ENCODE measurements around the genes OR12D2 and OR2H2.

DNA sequence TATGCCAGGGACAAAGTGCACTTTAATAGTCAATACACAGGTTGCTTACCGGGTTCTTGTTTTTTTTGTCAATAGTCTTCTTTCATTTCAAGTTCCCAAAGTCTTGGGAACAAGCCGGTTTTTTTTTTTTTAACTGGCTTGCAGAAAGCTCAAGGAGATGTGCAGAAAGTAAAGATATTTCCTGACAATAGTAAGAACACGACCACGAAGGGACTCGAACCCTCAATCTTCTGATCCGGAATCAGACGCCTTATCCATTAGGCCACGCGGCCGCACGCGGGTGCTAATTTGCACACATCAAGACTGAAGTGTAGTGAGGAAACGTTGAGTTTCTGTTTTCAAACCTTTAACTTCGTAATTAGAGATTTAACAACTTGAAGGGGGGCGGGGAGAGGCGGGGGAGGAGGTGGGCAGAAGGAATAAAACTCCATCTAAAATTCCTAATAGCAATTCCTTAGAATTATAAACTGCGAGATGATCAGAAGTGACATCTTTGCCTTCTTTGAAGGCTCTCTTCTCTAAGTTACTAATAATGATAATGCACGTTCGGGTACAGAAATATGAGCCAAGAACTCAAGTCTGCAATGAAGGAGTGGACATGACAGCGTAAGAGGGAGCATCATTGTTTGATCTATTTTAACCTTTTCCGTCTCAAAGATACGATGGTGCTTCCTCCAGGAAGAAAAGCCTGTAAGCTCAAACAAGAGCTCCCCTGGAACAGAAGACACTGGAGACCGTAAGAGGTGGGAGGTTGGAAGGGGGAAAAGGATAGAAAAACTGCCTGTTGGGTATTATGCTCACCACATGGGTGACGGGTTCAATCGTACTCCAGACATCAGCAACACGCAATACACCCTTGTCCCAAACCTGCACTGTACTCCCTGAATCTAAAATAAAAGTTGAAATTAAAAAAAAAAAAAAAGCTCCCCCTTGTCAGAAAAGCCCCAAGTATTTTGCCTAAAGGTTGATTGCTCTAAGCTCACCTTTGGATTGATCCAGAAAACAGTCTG, 156.0 kb upstream of the SCAND3 start:
- PRO-cap, 3 experiments: no peak in any of the 3 experiments
- RRBS: 9% methylated on average over 1 of the region's 26 CpGs

- PRO-cap, 3 experiments: no peak in any of the 3 experiments
- RRBS: no CpG with 5 or more reads among the region's 23 CpGs
Measured at GRCh38 chr6:28802362-28803158, 121.2 kb downstream of the TRIM27 start.

DNA sequence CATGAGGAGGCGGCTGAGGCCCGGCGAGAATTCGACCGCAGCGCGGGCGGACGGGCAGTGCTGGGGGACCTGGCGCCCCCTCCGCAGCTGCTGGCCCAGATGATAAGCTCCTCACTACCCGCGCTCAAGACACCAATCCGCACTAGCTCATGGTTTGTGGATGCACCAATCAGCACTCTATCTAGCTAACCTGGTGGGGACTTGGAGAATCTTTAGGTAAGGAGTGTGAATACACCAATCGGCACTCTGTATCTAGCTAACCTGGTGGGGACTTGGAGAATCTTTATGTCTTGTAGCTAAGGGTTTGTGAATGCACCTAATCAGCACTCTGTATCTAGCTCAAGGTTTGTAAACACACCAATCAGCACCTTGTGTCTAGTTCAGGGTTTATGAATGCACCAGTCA, 38.5 kb downstream of the TRIM27 start:
- PRO-cap, 3 experiments: no peak in any of the 3 experiments
- RRBS: no CpG with 5 or more reads among the region's 15 CpGs

DNA sequence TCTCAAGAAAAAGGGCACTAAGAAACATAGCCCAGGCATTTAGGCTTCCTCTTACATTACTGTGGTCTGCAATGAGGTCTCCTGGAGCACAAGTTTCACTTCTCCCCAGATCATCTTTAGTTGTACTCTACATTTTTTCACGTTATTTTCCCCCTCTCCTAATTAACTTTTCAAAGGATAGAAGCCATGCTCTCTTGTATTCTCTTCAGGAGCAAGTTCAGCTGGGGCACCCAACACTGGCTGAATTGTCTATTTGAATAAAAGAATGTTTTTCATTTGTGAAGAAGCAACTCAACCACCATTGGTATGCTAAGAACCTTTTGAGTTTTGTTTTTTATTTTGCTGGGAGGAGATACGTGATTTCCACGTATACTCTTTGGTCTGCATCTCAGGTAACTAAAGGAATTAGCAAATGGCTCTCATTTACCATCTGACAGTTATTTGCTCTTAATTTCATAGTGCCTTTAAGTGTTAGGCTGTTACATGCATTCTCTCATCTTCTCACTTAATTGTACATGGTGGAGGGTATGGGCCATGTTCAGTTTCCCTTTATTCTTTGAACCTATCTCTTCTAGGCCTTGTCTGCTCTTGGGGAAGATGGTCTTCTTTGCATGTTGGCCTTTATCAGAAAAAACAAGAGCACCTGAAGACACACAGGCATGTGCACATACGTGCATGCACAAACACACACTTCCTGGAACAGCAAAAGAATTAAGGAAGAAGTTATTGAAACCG, 22.6 kb downstream of the TRIM27 start:
- PRO-cap, 3 experiments: no peak in any of the 3 experiments
- RRBS: no CpG with 5 or more reads among the region's 5 CpGs

GRCh38 chr6:28924201-28924322, 277 bp upstream of the TRIM27 start:
- PRO-cap, 3 experiments: no peak in any of the 3 experiments
- RRBS: no CpG with 5 or more reads among the region's 9 CpGs

GRCh38 chr6:28953455-28954292, 29.9 kb upstream of the TRIM27 start:
- PRO-cap, 3 experiments: peak in 1 of 3 experiments; most common plus-strand start chr6:28953629 (in 1)
- RRBS: no CpG with 5 or more reads among the region's 26 CpGs

- PRO-cap, 3 experiments: peak in 1 of 3 experiments; most common plus-strand start chr6:28977449 (in 1)
- RRBS: 14% methylated on average over 32 of the region's 55 CpGs
Measured at GRCh38 chr6:28977125-28978123, 27.7 kb downstream of the ZNF311 start.

DNA sequence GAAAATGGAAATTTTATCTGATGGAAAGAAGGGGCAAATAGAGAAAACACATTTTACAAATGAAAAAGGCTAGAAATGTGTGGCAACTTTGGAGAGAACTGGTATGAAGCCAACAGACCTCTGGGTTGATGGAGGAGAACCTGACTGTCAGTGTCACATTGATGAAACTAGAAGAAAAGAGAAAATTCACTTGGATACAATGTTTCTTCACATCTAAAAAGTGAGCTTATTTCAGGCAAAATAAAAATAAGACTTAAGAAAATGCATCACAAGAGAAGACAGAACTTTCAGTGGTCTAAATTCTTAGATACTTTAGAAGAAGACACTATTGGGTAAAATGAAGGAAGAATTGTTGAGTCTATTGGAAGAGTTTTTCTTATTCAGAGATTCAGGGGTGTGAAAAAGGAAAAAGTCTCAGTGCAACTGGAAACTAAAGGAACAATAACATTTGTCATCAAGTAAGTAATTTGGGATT, at the start of gene OR12D2:
Gene OR12D2, plus strand, starts transcription at position 274 of the 475 bp plus-strand sequence.
- PRO-cap, 3 experiments: no peak in any of the 3 experiments

DNA sequence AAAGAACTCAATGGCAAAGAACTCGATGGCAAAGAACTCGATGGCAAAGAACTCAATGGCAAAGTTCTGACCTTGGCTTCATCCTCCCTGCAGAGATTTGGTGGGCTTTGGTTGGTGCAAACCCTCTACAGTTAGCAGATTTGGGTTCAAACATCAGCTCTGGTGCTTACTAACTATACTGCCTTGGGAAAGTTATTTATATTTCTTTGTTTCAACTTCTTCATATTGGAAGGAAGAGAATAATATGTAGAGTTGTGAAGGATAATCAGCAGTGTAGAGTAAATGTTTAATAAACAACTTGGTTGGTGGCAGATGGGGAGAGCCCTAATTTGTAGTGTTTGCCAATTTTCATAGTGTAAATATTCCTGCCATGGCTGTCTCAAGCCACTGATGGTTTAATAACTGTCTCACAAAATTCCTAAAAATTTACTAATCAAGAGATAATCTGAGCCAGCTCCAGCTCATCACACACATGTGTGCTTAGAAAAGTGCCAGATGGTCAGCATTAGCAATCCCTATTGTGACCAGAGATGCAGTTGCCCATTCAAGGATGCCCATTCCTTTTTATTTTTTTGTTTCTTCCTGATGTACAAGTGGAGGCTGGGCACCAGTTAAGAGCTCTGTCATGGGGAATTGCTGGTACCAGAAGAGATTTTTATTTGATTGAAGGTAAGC, at the start of gene OR2H2:
Gene OR2H2, plus strand, starts transcription at position 440 of the 675 bp plus-strand sequence.
- PRO-cap, 3 experiments: no peak in any of the 3 experiments
- RRBS: no CpG with 5 or more reads among the region's 2 CpGs

- PRO-cap, 3 experiments: no peak in any of the 3 experiments
- RRBS: no CpG with 5 or more reads among the region's 4 CpGs
Measured at GRCh38 chr6:29725393-29726088, 2.3 kb downstream of the HLA-F start.

DNA sequence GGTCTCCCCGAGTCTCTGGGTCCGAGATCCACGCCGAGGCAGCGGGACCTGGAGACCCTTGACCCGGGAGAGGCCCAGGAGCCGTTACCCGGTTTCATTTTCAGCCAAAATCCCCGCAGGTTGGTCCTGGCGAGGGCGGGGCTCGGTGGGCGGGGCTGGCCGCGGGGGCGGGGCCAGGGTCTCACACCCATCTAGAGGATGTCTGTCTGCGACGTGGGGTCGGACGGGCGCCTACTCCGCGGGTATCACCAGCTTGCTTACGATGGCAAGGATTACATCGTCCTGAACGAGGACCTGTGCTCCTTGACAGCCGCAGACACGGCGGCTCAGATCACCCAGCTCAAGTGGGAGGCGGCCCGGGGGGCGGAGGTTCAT, 34.9 kb upstream of the HLA-G start:
- PRO-cap, 3 experiments: peak in 3 of 3 experiments; most common minus-strand start position 122 of the sequence (in 2)
- RRBS: 2% methylated on average over 4 of the region's 32 CpGs

GRCh38 chr6:29940440-29940972, 1.8 kb upstream of the HLA-A start:
- PRO-cap, 3 experiments: no peak in any of the 3 experiments
- RRBS: no CpG with 5 or more reads among the region's 7 CpGs

- PRO-cap, 3 experiments: no peak in any of the 3 experiments
- RRBS: no CpG with 5 or more reads among the region's 6 CpGs
Measured at GRCh38 chr6:30069615-30070321, 2.8 kb downstream of the PPP1R11 start.

DNA sequence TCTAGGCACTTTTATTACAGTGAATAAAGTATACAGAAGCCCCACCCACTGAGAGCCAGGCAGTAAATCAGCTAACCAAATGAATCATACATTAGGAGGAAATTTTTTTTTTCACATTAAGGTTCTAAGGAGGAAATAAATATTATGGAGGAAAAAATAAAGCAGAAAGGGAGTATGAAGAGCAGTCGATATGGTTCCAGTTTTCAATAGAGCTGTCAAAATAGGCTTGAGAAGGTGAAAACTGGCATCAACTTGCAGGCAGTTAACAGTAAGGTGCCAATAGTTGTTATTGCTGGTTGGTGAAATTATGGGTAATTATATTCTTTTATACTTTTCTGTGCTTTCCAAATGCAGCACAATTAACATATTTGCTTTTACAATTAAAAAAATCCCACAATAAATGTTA, 9.9 kb upstream of the TRIM31 start:
- PRO-cap, 3 experiments: no peak in any of the 3 experiments
- RRBS: no CpG with 5 or more reads among the region's 1 CpG

DNA sequence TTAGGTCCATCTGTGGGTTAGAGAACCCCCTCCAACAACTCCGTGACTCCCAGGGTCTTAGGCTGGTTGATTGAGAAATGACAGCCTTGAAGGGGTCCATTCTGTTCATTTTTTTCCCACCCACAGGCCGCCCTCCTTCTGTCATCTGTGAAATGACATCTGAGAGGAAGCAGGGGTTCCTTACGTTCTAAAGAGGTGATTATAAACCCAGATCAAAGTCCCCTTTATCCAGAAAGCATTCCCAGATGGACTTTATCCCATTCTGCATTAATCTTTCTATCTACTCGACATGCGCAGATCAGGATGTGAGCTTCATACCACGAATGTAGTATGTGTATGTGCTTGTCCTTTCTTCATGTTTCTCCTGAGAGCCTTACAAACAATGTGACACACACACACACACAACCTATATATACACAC, 5.9 kb downstream of the TRIM10 start:
- PRO-cap, 3 experiments: no peak in any of the 3 experiments
- RRBS: no CpG with 5 or more reads among the region's 6 CpGs

DNA sequence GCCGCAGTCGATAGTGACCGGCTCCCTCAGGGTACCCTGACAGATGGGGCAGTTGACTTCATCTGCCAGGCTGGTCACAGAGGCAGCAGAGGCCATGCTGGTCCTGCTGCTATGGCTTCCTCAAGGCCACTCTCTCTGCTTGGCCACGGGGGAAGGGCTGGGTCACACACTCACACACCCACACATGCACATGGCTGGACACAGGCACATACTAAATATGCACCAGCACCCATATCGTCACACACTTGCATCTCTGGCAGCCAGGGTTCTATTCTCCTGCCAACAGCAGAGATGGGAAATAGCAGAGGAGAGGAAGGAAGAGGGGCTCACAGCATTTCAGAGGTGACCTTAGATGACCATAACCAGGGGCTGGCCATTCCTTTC, 256 bp downstream of the TRIM10 start:
- PRO-cap, 3 experiments: no peak in any of the 3 experiments
- RRBS: no CpG with 5 or more reads among the region's 5 CpGs

DNA sequence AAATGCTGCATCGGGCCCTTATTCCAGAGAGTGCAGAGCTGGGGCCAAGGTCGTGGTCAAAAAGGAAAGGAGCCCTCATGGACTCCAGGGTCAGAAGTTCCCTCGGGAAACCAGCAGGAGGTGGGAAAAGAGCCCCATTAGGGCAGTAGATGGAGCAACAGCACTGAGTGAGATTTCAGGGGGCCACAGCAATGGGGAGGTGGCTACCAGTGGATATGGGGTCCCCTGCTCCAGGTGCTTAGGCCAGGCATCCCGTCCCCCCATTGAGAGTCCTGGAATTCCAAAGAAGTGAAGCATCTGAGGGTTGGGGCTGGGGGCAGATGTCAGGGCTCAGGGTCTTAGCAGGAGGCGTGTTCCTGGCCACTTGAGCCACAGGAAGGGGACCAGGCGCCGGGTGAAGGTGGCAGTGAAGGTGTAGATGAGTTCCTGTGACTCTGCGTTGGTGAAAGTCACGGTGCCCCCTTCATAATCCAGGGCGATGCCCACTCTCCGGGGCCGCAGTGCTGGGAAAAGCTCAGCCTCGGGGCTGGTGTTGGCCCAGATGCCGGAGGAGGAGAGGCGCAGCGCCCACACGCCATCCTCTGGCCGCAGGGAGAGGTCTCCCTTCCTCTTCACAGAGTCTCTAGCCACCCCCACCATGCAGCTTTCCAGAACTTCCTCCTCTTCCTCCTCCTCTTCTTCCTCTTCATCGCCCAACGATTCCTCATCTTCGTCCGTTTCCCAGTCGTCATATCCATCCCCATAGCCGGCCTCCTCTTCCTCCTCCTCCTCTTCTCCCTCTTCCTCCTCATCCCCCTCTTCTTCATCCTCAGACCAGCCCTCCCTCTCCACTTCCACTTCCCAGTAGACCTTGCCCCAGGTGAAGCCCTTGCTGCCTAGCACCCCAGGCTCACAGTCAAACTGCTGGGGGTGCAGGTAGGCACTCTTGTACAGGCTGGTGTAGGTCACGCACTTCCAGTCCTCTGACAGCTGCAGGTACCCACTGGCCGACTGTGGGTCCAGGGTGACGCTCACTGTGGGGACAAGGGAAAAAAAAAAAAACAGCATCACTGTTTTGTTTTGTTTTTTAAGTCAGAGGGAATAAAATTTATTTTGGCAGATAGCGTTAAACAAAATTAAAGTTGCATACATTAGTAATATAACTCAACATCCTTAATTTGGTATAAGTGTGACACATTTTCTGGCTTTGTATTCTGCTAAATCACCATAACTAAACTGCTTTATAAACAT, 22.6 kb downstream of the TRIM15 start:
- PRO-cap, 3 experiments: no peak in any of the 3 experiments
- RRBS: 91% methylated on average over 6 of the region's 28 CpGs

DNA sequence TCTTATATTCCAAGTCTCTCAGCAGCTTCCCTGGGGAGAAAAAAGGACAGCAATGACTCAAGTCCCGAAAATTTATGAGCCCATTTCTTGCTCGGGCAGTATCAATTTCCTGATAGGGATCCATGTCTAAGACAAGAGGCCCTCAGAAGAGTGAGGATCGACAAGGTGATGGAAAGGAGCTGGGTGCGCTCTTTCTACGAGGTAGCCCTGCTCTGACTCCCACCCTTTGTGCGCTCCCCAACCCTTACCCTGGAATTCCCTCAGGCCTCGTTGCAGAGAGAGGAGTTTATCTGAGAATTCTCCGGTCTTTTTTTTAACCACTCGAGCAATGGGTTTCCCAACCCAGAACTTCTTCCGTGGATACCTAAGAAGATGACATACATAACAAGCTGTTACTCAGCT, 24.0 kb downstream of the TRIM26 start:
- PRO-cap, 3 experiments: no peak in any of the 3 experiments
- RRBS: no CpG with 5 or more reads among the region's 10 CpGs

DNA sequence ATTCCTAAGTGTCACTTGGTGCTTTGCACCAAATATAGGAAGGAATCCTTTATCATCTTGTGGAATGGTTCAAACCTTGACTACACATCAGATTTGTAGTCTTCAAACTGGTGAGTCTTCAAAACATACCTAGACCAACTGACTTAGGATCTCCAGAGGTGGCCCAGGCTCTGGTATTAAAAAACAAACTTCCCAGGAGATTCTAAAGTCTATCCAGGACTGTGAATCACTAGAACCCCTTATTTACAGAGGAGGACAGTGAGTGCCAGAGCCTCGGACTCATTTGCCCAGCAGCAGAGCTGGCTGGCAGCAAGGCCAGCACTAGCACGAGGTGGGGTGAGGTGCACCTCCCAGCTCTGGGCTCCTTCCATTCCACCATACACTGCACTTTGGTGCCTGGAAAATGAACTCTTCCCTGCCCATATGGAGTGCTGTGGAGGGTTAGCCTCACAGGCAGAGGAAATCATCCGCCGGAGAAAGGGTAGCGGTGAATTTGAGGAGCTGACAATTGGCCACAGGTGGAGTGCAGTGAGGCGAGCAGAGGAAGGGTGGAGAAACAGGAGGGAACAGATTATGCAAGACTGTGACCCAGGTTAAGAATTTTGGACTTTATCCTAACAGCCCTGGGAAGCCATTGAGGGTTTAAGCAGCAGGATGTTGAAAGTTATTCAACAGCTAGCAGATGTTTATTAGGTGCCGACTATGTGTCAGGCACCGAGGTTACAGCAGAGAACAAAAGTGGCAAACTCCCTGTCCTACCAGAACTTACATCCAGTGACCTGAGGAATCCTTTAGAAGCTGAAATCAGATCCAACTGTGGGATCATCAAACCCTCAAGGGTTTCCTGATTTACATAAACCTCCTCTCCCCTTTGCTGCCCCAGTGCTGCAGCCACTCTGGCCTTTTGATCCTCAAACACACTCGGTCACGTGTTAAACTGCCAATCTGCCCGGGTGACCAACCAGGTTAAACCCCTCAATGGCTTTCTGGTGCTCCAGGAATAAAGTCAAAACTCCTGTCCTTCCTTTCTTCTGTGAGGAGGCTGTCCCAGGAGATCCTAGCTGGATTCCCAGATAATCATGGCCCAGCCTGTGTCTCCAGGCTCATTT, 6.3 kb downstream of the TRIM26 start:
- PRO-cap, 3 experiments: no peak in any of the 3 experiments
- RRBS: no CpG with 5 or more reads among the region's 11 CpGs

- PRO-cap, 3 experiments: no peak in any of the 3 experiments
- RRBS: no CpG with 5 or more reads among the region's 2 CpGs
Measured at GRCh38 chr6:30283136-30284092, 43.3 kb upstream of the TRIM39 start.

Measured in breast (tissue), 4 donors.